Metanephros (tissue), 2 donors: ENCODE measurements around a stretch of chr3.

DNA sequence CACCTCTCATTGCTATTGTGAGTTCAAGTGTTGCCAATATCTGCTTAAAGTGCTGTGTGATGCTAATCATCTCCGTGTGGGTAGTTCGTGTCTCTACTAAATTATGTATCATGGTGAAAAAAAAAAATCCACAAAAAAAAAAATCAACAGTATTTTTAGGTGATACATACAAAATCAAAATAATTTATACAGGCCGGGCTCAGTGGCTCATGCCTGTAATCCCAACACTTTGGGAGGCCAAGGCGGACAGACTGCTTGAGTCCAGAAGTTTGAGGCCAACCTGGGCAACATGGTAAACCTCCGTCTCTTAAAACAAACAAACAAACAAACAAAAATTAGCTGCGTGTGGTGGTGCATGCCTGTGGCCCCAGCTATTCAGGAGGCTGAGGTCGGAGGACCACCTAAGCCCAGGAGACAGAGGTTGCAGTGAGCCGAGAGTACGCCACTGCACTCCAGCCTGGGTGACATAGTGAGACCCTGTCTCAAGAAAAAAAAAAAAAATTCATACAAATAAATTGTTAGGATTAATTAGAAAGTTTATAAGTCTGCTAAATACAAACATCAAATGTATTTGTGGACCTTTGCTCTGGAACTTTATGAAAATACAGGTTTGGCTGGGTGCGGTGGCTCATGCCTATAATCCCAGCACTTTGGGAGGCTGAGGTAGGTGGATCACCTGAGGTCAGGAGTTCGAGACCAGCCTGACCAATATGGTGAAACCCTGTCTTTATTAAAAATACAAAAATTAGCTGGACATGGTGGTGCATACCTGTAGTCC is 42.9 kb downstream of the FAIM start:
- RAMPAGE, long total RNA = no peak

DNA sequence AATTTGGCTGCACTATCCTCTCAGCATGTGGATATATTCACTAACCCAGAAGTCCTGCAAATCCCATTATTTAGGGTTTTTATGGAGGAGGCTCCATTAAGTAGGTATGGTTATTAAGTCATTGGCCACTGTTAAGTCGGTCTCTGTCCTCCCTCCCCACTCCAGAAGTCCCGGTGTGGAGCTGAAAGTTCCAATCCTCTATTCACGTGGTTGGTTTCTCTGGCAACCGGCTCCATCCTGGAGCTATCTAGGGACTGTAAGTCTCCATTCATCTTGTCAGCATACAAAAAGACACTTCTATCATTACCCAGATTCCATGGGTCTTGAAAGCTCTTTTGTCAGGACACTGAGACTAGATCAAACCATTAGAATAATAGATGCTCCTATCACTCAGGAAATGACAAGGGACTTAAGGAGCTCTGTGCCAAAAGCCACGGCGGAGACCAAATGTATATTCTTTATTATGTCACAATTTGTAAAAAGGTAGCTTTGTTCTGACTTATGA is 110.3 kb downstream of the PIK3CB start:
- RAMPAGE, long total RNA = no peak

DNA sequence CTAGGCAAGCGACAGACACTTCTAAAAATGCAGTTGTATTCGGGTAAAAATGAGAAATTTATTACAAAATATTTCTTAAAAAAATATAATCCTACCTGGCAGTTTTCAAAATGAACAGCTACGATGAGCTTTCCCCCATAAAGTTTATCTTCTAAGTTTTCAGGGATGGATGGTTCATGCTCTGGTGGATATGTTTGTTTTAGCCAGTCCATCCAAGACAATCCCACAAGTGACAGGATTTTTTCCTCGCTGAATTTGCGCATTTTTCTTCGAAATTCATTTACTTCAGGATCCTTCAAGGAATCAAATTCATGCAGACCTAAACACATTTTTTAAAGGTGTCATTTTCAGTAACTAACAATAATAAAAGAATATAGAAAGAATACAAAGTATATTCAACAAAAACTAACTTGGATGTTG is 92.3 kb downstream of the PIK3CB start:
- RAMPAGE, long total RNA = no peak

DNA sequence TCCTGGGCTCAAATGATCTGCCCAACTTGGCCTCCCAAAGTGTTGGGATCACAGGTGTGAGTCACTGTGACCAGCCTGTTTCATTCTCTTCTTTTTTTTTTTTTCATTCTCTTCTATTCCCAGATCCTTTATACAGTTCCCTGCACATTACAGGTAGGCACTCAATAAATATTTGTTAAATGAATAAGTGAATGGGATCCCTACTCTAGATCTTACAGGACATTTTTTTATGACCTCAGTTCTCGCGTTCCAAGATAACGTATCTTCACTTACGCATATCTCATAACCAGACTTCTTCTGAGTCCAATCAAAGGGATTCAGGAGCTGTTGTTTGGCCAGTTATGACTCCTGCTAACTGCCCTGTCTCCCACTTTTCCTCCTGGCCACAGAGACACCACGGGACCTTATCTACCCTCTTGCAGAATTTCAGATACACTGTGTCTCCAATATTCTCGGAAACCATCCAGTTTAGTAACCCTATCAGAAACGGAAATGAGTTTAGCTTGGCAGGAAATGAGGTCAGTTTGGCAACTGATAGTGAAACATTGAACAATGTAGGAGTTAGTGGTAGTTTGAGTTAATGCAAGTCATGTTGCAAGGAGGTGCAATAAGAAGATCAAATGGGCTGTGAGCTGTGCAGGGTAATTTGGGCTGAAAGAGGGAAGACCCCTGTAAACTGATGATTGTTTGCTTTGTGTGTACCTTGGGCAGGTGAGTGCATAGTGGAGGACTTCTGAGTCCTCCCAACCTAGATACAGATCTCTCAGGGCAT is 41.0 kb upstream of the PIK3CB start:
- RAMPAGE, long total RNA = no peak

GRCh38 chr3:138944237-138944756 is 2.6 kb downstream of the FOXL2 start:
- RAMPAGE, long total RNA = no peak

- RAMPAGE, long total RNA = no peak
Measured at GRCh38 chr3:139216357-139216884, 127.4 kb upstream of the MRPS22 start.

DNA sequence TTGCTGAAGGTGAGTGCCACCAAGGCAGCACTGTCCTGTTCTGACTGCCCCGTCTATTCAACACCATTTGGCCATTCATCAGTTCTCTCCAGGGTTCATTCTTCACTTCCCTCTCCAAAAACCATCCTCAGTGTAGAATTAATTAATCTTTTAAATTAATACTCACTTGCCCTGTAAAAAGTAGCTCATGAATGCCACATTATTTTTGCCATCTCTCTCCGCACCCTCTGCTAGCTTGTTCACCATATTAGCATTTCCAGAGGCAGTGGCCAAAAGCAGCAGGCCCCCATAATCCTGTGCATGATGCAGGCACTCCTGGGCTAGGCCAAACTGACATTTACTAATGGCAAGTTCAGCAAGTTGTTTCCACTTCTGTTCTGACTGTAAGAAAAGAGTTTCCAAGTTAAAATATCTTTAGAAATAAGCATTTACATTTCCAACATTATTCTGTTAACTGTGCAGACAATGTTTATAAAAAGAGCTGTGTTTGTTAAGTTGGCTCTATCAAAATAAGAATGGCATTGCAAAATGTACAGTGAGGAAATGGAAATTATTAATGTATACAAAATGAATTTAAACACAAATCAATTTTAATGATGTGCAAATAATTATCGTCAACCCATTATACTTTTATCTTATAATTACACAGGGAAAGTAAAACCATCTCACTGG is 17.2 kb downstream of the MRPS22 start:
- RAMPAGE, long total RNA = no peak

DNA sequence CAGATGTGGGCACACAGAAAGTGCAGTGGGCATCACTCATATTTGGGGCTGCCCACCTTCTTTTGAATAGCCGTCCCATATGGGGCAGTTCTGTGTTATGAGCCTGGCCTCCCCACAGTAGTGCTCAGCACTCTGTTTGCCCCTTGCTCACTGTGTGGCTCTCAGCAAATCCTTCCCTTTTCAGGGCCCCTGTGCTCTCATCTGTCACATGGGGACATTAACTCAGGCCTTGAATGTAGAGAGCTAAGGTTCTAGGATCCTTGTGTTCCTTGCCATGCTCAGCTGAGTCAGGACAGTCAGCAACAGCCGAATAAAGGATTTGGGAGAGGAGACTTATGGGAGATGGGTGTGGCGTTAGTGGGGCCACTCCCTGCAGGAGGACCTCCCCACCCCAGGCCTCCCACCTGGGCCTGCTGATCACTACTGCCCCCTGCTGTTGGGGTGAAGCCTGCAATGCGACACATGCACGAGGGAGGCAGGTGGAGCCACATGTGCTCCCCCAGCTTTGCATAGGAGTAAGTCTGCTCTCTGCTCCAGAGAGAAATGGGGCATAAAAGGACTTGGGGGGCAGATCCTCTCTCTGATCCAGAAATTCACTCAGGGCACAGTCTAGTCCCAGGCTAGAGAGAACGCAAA is 19.6 kb downstream of the RBP1 start:
- RAMPAGE, long total RNA = no peak

- RAMPAGE, long total RNA = no peak
Measured at GRCh38 chr3:139533536-139534506, 5.7 kb downstream of the RBP1 start.

- RAMPAGE, long total RNA = no peak
Measured at GRCh38 chr3:139541214-139542138, 1.9 kb upstream of the RBP1 start.

- RAMPAGE, long total RNA = no peak
Measured at GRCh38 chr3:139548409-139549543, 9.2 kb upstream of the RBP1 start.

- RAMPAGE, long total RNA = no peak
Measured at GRCh38 chr3:140310209-140310643, 367.6 kb upstream of the TRIM42 start.

GRCh38 chr3:140563704-140564197 is 114.1 kb upstream of the TRIM42 start:
- RAMPAGE, long total RNA = no peak

DNA sequence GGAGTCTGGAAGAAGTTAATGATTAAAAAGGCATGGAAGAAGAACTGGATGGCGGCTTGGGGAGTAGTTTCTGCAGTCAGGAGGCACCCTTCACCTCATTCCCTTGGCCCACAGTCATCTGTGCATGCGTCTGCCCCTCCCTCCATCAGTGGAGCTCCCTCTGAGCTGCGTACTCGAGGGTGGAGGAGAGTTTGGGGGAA is 4.3 kb downstream of the PXYLP1 start:
- RAMPAGE, long total RNA = no peak

DNA sequence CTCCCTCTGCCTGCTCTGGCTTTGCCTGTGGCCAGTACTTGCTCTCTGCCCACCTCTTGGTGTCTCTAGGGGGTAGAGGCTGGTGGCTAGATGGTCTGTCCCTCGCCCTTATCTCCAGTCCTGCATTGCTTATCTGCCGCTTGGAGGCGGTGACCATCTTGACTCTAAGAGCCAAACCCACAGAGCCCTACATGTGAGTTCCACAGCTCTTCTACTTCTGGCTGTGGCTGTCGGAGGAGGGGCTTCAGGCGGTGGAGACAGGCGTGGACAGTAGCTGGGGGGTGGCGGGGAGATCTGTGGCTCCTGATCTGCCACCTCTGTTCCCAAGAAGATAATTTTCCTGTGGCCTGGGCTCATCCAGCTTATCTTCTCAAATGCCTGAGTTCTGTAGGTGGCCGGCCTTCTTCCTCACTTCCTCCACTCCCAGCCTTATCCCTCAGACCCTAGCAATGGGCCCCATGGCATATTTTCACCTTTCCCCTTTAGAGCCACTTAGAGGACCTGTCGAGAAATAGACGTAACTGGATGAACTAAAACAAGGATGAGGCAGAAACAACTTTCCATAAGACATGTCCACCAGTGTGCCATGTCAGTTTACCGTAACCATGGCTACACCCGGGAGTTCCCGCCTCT is 55.5 kb upstream of the ZBTB38 start:
- RAMPAGE, long total RNA = no peak

- RAMPAGE, long total RNA = no peak
Measured at GRCh38 chr3:141326001-141326480, 42.3 kb upstream of the ZBTB38 start.

DNA sequence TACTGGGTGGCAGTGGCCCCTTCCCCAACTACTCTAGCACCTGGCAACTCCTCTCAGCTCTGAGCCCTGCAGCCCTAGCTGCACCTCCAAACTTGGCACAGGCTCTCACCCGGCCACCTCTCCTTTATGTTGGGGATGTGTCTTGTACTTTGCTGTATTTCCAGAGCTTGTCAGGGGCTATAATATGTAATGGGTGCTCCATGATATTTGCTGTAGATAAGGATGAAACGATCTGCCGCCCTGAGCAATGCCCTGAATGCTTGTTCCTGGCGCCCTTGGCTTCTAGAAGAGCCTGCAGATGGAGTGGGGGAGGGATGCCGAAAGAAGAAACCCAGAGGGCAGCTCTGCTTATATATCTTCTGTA is 35.9 kb upstream of the ZBTB38 start:
- RAMPAGE, long total RNA = no peak

DNA sequence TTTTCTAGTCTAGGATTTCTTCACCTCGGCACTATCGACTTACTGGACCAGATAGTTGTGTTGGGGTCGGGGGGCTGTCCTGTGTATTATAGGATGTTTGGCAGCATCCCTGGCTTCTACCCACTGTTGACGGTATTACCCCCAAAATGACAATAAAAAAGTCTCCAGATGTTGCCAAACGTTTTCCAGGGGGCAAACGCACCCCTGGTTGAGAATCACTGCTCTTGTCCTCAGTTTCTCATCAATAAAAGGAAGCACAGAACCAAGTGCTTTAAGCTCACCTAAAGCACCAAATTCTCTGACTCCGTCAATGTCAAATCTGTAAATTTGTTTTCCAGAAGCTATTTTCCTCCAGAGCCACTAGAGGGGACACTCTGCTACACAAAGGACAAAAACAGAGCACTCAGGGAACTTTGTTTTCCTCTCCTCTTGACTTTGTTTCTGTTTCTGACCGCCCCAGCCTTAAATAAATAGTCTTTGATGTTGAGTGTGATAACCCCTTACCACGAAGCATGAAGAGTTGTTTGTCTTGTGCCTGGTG is 7.6 kb upstream of the ZBTB38 start:
- RAMPAGE, long total RNA = no peak

- RAMPAGE, long total RNA = no peak
Measured at GRCh38 chr3:141361211-141361449, 7.2 kb upstream of the ZBTB38 start.

DNA sequence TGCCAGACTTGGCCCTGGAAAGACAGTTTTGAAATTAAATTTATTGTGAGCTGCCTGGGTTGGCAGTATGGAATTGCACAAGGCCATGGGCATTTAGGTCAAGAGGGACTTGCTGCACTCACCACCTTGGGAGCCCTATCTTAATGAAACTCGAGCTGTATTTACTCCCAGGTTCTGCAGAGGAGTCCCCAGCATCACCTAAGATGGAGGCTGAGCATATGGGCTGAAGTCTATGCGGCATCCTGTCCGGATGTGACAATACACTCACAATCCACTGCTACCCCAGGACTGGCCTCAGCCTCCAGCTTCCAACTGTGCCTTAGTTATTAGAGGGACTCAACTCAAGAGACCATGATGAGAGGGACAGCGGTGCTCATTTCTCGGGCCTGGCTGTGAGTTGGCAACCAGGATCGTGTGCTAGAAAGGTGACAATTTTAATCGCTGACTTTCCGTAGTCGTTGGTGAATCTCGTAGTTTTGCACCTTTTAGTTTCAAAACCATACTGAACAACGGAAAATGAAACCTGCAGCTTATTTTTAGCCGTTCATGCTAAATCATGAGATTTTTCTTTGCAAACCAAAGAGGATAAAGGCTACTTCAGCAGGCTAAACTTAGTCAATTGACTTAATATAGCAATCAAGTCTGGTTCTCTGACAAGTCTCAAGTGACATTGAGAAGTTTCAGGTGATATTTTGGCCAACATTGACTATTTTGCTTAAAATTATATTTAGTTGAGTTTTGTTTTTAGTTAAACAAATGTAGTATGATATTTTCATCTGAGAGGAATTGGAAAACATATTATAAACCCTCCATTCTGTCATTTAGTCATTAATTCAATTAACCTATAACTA is 11.1 kb downstream of the ZBTB38 start:
- RAMPAGE, long total RNA = no peak